Colic lymph node (tissue), 1 donor: ENCODE data around the genes GABBR2 and GALNT12.

DNA sequence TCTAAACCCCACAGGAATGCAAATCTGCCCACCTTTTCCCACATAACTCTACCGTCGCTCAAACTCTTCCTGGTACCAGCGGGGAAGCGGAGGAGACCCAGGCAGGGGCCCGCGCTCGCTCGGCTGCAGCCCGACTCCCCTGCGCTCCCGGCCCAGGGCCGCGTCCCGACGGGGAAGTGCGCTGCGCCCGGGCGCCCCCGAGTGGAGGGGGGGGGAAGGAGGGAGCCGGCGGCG lies 207 bp upstream of the TMOD1 start:
- PRO-cap, result bidirectional peak, plus-strand start outside the sequence, minus-strand start at position 178 of the sequence

GRCh38 chr9:97565663-97566326 lies 64.3 kb downstream of the TMOD1 start:
- PRO-cap, result no peak

DNA sequence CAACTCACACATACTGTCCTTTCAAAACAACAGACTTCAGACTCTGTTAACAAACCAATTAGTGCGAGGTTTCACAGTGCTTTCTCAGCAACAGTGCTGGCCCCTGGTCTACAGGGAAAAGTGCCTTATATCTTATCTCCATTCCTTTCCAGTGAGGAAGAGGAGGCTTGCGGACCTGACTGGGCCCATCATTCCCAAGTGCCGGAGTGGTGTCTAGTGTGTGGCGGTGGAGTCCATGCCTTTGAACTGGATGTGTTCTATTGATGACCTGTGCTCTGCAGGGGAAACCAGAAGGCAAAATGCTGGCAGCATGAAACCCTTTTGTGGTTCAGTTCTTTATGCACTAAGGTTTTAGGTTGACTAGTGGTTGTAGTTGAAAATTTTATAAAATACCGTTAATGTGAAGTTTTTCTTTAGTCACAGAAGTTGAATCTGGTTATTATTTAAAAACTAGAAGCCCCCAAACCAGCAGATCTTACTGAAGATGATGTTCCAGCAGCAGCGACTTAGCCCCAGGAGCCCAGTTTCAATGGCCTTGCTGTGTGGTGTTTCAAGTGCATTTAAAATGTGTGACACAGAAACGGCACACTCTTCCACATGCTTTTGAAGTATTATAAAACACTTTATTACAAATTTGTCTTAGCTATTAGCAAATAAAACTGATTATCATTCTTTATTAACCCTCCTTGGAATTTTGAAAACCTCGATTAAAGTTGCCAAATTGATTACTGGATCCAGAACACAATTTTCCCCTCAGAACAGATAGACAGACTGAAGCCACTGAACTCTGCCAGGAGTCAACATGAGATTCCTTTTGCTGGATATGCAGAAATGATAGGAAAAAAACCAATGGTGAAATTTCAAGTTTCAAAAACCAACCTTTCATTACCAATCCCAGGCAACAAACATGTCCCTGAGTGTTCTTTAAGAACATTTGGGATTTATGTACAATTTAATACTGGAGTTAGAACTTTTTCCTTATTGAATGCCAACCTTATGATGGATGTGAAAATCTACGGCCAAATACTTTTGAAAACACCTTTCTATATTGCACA lies 33.4 kb downstream of the TSTD2 start:
- PRO-cap, result no peak

- PRO-cap, result no peak
These were observed 17.4 kb upstream of the XPA start for GRCh38 chr9:97714639-97714885.

GRCh38 chr9:97803331-97804123 lies 49.5 kb upstream of the FOXE1 start:
- PRO-cap, result bidirectional peak, plus-strand start at chr9:97803569, minus-strand start at chr9:97803487

- PRO-cap, result no peak
These were observed 937 bp upstream of the FOXE1 start for GRCh38 chr9:97851732-97852846.

GRCh38 chr9:97985639-97986042 lies 2.5 kb downstream of the ANP32B start:
- PRO-cap, result no peak

DNA sequence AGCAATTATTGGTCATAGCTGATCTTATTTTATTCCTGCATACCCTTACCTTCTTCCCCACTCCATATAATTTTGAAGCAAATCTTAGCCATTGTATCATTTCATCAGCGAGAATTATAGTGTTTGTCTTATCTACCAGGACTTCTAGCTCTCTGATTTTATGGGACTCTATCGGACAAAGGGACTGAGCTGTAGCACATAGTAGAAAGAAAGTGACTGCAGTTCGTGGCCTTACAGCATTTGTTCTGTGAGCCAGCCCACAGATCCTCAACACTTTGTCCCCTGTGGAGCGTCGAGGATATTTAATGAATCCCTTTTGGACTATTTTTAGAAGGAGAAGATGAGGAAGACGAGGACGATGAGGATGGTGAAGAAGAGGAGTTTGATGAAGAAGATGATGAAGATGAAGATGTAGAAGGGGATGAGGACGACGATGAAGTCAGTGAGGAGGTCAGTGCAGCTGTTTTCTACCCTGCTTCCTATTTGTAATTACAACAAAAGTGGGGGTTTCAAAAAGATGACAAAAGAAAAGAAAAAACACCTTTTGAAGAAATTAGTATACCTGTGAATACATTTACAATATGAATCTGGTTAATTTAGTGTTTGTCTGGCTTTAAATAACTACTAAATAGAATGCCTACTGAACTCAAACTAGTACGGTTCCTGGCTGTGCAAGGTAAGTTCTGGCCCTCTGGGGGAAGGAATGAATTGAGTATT lies 28.0 kb downstream of the ANP32B start:
- PRO-cap, result no peak

DNA sequence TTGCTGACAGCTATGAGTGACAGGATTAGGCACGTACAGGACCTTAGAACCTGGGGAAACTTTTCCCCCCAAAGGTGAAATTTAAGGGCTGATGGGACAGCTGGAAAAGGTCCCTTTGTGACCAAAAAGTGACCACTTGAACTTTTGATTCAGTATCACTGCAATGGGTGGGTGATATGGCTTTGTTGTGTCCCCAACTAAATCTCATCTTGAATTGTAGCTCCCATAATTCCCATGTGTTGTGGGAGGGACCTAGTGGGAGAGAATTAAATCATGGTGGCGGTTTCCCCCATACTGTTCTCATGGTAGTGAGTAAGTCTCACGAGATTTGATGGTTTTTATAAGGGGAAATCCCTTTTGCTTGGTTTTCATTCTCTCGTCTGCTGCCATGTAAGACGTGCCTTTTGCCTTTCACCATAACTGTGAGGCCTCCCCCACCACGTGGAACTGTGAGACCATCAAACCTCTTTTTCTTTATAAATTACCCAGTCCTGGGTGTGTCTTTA lies 9.6 kb upstream of the NANS start:
- PRO-cap, result no peak

GRCh38 chr9:98083672-98084101 lies 27.2 kb downstream of the NANS start:
- PRO-cap, result no peak

DNA sequence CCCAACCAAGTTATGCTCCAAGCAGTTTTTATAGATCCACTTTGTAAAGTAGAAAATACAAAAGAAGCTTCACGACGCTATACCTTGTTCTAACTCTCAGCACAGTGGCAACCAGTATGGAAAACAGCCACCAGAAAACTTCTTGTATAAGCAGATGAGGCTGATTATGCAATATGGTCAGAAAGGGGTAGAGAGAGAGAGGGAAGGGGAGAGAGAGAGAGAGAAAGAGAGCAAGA lies 14.8 kb downstream of the TRIM14 start:
- PRO-cap, result bidirectional peak, plus-strand start outside the sequence, minus-strand start at position 118 of the sequence

DNA sequence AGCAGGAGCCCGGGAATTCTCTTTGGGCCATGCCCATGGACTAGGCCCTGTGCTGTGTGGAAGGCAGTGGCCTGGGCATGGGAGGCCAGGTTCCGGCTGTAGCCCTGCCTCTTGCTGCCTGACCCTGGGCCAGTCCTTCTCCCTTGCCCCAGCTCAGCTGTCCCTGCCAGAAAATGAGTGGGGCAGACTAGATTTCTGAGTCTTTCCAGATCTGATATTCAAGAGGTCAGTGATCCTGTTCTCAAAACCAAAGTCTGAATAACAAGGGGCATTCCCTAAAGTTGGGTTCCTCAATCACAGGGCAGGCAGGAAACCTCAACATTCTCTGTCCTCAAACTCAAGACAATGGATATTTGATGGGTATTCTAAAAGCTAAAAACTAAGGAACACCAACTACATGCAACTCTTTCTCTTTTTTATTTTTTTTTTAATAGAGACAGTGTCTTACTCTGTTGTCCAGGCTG lies 24.9 kb upstream of the CORO2A start:
- PRO-cap, result no peak

DNA sequence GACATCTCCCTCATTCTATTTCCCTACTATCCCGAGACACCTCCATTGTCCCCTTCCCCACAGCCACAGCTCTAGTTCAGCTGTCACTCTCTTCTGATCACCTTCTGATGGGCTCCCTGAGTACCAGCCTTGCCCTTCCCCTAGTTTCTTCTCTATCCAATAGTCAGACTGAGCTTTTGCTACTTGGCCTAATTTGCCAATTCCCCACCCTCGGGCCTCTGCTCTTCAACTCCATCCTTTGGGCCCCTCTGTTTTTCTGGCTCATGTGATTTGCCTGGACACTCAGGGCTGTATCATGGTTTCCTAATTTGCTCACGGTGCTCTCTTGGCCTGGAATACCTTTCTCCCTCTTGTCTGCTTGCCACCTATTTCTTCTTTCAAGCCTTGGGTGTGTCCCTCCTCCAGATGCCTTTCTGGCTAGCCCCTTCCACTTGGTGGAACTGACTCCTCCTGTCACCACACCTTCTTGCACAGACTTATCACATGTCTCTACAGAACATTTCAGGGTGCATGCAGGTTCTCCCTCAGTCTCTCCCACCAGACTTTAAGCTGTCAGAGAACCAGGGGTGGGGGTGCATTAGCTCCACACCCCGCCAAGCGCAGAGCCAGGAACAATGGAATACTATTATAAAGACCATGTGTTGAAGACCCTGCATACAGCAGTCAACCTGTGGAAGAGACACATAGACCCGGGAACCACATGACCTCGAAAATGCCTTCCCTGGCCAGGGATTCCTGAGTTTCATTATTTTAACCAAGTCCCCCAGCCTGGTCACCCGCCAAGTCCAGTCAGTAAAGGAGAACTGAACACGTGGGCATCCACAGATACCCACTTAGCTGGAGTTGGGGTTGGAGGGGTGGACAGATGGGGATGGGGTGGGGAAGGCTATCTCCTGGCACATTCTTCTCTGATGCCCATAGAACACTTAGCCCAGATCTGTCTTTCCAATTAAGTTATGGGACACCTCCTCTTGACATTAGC lies 1.8 kb downstream of the TBC1D2 start:
- PRO-cap, result no peak

DNA sequence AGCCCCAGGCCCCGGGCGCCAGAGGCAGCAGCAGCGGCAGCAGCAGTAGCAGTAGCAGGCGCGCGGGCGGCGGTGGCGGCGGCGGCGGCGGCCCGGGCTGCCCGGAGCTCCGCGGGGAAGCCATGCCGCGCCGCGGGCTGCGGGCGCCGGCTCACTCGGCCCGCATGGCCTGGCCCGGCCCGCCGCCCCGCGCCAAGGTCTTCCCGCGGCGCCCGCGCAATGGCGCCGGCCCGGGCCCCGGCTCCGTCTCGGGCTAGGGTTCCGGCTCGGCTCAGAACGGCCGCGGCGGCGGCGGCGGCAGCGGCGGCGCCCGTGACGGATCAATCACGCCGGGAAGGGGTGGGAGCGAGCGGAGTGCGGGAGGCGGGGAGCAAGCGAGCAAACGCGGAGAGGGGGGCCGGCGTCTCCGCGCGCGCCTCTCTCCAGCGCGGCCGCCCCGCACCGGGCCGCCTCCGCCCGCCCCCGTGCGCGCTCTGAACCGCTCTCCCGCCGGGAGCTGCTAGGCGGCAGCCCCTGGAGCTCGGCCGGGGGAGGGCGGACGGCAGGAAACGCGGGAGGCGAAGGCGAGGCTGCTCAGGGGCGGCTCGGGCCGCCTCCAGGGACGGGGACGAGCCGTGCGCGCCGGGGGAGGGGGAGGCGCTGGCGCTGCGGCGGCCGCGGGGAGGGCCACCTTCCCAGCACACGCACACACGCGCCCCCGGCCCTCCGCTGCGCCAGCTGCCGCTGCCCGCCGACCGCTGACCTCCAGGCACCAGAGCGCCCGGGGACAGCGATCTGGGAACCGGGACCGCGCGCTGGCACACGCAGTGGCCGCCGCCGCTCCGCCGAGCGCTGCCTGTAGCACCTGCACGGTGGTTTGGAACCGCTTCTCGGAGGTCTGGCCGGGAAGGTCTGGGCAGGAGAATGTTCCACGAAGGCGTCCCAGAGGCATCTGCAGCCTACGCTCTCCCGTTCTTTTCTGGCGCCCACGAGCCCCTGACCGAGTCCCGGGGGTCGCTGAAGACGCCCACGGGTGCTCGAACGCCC lies at the start of gene GABBR2:
Gene GABBR2, minus strand, starts transcription at position 322 of the 1,026 bp plus-strand sequence.
- PRO-cap, result no peak

GRCh38 chr9:98807076-98808333 lies at the start of gene GALNT12:
Gene GALNT12 (plus strand): TSS chr9:98807670.
- PRO-cap, result unidirectional peak, plus-strand start at chr9:98807672

- PRO-cap, result no peak
These were observed 2.3 kb downstream of the GALNT12 start for GRCh38 chr9:98809647-98810259.

DNA sequence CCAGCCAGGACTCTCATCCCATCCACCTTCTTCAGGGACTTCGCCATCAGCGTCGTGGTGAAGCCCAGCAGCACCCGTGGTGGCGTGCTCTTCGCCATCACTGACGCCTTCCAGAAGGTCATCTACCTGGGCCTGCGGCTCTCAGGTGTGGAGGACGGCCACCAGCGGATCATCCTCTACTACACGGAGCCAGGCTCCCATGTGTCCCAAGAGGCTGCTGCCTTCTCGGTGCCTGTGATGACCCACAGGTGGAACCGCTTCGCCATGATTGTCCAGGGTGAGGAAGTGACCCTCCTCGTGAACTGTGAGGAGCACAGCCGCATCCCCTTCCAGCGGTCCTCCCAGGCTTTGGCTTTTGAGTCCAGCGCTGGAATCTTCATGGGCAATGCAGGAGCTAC lies 42.0 kb downstream of the COL15A1 start:
- PRO-cap, result no peak

DNA sequence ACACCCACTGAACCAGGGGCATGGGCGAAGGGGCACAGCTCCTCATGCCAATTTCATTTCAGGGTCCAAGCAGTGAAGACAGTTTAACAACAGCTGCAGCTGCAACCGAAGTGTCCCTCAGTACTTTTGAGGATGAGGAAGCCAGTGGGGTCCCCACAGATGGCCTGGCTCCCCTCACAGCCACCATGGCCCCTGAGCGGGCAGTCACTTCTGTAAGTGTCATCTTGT lies 71.6 kb downstream of the COL15A1 start:
- PRO-cap, result no peak

DNA sequence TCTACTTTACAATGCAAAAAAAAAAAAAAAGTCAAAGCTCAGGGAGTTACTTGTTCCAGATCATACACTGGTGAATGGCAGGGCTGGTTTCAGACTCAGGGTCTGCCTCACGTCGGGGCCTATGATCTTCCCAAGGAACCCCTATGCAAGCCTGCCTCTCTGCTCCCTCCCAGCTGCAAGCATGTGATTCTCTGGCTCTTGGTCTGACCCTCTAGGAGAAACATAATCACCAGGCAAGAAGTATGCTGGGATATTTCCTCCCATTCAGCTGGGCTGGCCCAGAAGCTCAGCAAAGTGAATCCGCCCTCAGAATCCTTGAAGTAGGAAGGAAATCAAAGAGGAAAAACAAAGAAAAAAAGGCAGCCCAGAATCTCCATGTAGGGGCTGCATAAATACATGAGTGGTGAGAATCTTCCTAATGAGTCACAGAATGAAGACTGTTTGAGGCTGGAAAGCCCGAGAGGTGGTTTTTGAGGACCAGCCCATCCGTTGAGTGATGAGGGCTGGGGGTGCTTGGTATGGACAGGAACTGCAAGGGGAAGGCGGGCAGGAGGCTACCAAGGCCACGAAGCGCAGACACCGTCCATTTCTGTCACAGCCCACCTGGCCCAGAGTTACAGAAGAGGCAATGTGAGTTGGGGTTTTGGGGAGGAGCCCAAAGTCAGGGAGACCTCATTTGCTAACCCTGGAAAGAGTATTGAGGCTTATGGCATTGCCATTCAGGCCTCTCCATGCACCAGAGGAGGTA lies 33.6 kb upstream of the TGFBR1 start:
- PRO-cap, result no peak

GRCh38 chr9:99147133-99148140 lies 42.5 kb downstream of the TGFBR1 start:
- PRO-cap, result no peak